Frontal cortex (tissue), 2 donors: ENCODE measurements around a stretch of chr1.

DNA sequence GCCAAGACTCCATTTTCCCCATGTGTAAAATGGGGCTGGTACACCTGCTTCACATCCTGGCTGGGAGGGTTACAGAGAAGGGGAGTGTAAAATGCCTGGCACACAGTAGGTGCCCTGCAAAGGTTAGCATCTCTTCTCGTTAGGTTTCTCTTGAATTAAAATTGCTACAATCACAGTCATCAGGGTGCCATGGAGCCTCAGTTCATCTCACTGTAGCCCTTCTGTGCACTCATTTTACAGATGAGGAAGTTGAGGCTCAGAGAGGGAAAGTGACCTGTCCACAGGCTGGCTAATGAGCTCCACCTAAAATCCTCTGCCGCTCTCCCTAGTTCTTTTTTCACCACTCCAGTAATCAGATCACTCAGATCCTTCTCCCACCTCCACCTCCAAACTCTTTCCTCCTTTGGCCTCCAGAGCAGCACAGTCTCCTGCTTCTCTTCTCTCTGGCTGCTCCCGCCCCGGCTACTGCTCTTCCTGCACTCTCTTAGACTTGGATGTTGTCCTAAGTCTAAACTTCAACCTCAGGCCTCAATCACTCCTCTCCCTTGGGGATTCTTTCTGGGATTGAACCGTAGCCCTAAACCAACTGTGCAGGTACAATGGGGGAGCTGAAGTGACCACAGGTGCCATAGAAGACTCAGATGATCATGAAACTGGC, 13.6 kb upstream of the AHDC1 start:
- RAMPAGE, long total RNA, result no peak

- RAMPAGE, long total RNA, result no peak
Measured at GRCh38 chr1:27727322-27727608, 1.5 kb downstream of the FAM76A start.

GRCh38 chr1:27879055-27879585, 6.8 kb downstream of the THEMIS2 start:
- RAMPAGE, long total RNA, result no peak

- RAMPAGE, long total RNA, result no peak
Measured at GRCh38 chr1:27891164-27892292, 19.2 kb downstream of the THEMIS2 start.

DNA sequence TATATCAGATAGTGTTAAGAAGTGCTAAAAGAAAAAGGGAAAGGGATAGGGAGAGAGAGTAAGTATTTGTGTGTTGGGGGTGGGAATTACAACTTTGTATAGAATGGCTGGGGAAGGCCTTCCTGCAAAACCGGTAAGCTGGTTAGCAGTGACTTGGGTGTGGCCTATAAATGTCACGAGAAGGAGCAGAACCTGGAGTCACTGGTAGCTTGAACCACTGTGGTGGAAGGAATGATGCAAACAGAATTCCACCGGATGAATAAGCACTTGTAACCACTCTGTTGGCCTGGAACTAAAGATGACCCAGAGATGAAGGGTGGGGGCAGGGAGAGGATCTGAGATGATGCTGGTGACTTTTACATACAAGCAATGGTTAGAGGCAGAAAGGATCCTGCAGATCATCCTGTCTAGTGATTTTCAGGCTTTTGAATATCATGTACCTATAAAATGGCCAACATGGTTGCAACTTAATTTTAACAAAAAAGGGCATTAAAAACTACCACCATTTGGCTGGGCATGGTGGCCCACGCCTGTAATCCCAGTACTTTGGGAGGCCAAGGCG, 9.0 kb downstream of the XKR8 start:
- RAMPAGE, long total RNA, result no peak

DNA sequence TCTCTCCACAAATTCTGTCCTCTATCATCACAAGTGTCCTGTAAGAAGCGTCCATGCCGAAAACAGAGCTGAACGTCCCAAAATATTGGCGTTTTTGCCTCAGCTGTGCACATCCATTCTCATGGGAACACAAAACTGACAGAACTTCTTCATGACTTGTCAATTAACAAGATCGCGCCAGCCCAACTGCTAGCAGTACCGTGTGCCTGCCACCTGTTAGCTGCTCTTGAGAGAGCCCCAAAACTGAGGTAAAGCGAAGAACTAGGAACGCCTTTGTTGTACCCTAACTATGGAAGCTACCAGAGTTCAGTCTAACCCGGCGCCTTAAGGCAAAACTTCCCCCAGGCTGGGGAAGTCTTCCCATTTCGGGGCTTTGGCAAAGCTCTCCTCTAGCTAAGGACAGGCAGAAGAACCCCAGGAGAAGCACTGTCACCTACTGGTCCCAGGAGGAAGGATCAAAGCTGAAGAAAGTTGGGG, 784 bp downstream of the EYA3 start:
- RAMPAGE, long total RNA, result no peak

DNA sequence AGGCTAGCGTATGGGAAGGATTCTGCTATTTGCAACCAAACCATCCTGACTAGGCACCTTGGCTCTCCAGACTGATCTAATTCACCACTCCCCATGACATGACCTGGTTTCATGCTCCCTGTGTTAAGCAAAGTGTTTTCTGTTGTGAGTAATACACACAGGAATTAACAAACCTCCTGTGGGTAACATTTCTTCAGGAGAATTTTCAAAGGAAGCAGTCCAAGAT, 35.3 kb upstream of the EYA3 start:
- RAMPAGE, long total RNA, result no peak

DNA sequence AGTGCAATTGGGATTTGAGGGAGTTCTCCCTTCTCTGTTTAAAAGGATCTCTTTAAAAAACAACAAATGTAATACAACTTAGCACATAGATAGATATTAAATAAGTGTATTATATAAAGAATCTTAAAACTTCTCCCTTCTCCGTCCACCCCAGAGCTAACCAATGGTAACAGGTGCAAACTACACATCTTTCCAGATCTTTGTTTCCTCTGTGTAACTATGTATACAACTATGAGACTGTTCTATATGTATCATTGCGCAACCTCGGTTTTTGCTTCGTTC, 10.3 kb downstream of the ATP5IF1 start:
- RAMPAGE, long total RNA, result no peak

DNA sequence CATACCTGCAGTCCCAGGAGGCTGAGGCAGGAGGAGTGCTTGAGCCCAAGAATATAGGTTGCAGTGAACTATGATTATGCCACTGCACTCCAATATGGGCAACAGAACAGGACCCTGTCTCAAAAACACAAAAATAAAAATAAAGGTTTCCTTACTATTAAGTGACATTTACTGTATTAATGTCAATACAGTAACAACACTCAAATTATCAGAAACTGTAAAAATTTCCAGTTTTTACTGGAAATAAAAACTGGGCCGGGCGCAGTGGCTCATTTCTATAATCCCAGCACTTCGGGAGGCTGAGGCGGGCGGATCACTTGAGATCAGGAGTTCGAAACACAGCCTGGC, 1.9 kb downstream of the TAF12 start:
- RAMPAGE, long total RNA, result no peak

GRCh38 chr1:28737251-28738178, 775 bp downstream of the YTHDF2 start:
- RAMPAGE, long total RNA, result no peak

DNA sequence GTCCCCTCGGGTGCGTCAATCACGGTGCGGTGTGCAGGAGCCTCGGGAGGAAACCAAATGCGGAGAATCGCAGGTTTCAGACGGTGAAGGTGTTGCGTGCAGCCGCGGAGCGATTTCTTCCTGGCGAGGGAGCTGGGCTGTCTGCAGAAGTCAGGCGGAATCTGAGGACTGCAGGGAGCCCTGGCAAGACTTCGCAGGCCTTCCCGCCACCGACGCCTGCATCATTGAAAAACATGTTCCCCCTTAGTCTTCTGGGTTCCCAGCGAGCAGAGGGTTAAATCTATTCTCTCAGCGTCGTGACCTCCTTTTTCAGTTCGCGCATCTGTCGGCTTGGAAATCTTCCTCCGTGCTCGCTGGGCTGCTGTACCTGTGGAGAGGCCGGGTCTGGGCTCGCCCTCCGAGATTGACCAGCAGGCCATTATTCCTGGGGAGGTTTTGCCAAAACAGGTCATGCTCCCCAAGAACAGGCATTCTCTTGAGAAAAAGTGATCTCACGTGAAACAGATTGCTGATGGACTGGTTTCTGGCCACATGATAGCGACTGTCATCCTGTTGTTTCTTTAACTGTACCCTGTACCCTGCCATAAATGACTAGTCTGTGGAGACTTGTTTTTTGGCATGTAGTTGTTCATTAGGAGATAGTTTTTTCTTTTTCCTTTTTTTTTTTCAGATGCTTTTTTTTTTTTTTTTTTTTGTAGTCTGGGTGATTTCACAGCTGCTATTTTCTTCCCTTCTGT, 857 bp downstream of the EPB41 start:
- RAMPAGE, long total RNA, result no peak

GRCh38 chr1:28930324-28930539, 15.9 kb downstream of the EPB41 start:
- RAMPAGE, long total RNA, result no peak

GRCh38 chr1:28965491-28965933, 51.1 kb downstream of the EPB41 start:
- RAMPAGE, long total RNA, result no peak

DNA sequence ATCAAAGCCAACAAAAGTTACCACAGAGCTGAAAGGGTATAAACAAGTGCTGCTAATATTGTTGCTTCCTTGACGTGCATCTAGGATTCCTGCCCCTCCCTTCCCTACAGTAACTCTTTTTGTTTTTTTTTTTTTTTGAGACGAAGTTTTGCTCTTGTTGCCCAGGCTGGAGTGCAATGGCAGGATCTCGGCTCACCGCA, 4.6 kb downstream of the SRSF4 start:
- RAMPAGE, long total RNA, result no peak

DNA sequence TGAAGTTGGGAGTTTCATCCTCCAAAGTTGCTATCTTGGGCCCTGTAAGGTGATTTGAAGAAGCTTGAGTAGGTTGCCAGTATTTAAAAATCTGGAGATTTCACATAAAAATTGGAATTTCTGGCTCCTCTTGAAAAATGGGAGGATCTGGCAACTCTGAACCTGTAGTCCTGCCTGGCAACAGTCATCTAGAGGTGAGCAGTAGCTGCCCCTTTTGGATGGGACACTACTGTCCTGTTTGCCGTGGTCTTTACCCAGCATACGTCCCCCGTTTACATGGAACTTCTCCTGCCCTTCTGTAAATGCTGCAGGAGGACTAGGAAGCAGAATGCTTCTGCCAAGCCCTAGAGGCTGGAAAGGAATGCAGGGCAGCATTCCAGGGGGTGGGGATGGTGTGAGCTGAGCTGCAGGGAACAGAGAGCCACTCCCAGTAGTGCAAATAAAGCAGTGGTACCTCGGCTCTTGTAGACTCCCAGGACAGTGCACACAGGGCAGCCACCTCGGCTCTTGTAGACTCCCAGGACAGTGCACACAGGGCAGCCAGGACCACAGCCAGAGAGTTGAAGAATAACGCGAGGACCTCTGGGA, 35.3 kb downstream of the PTPRU start:
- RAMPAGE, long total RNA, result no peak

DNA sequence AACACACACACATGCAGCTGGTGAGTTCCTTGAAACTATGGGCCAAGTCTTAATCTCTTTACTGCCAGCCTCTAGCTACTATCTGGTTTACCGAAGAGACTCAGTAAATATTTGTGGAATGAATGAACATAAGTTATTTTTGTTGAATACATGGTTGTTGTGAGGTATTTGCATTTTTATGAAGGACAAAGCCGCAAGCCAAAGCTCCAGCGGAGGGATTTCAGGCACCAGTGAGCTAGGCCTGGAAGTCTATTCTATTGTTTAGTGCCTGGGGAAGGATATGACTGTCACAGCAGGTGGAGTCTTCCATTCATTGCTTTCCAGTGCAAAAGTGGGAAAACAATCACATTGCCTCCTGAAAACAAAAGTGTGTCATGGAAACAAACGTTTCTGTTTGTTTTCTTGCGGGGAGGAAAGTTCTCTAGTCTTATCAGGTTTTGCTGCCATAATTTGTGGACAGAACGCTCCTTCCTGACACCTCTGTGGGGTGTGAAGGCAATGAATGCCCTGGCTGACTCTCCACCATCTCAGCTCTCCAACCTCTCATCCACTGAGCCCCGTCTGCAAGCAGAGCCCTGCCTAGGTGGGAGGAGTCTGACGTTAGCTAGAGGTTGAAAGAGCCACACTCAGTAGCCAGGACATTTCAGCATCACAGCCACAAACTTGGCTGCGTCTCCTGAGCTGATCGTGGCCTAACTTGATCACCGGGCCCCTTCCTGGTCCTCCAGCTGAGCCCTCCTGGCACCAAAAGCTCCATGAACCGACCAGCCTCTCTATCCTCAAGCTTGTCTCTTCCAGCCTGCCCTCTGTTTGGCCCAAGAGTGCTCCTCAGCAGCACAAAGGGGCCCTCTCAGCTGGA, 739.1 kb downstream of the MATN1 start:
- RAMPAGE, long total RNA, result no peak

DNA sequence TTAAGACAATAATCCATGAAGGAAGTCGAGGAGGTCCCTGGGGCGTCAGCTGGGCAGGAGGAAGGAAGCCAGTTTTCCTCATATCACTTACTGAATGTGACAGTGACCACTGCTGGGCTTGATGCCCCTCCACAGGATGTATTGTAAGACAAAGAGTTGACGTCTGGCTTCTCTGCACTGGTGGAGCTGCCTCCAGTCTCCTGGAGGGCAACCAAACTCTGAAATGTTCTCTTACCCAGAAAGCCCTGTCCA, 710.3 kb downstream of the MATN1 start:
- RAMPAGE, long total RNA, result no peak

DNA sequence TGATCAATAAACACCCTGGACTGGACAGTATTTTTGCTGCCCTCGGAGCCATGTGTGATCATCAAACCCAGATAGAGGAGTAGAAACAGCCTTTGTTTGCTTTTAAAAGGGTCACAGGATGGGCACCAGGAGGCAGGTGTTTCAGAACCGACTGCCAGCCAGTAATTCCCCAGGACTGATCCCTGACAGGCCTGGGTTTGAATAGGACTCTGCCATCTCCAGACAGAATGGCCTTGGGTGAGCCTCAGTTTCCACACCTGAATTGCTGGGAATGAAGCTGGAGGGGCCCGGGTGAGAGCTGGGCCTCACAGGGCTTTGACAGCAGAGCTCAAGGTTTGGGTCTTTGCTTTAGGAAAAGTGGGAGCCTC, 532.6 kb downstream of the MATN1 start:
- RAMPAGE, long total RNA, result no peak

- RAMPAGE, long total RNA, result no peak
Measured at GRCh38 chr1:30729073-30729362, 5.6 kb upstream of the MATN1 start.

DNA sequence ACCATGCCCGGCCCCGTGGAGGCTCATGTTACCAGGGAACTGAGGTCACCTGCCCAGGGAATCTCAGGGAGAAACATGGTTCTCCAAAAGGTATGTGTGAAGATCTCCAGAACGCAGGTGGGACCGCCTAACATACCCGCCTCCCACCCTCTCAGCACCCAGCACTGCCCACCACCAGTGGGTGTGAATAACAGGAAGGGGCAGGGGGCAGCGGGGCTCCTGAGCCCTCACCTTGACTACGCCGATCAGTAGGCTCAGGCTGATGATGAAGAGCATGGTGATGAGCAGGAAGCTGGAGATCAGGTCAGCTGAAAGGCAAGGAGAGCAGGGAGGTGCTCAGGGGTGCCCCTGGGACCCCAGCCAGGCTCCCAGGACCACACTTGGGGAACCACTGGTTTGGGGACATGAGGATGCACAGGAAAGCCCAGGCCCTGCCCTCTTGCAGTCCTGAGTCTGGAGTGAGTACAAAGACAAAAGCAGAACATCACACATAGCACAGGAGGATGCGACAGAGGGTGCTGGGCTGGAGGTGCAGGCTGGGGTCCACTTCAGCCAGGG, 16.1 kb downstream of the LAPTM5 start:
- RAMPAGE, long total RNA, result no peak